Endometrial microvascular endothelial cells (primary cell): ENCODE measurements around a stretch of chr11.

GRCh38 chr11:44067327-44067791, 1.3 kb downstream of the ACCS start:
- RAMPAGE, long total RNA, result no peak

- RAMPAGE, long total RNA, result no peak
Measured at GRCh38 chr11:44305359-44306050, 4.4 kb downstream of the ALX4 start.

- RAMPAGE, long total RNA, result no peak
Measured at GRCh38 chr11:44475030-44475718, 90.3 kb upstream of the CD82 start.

DNA sequence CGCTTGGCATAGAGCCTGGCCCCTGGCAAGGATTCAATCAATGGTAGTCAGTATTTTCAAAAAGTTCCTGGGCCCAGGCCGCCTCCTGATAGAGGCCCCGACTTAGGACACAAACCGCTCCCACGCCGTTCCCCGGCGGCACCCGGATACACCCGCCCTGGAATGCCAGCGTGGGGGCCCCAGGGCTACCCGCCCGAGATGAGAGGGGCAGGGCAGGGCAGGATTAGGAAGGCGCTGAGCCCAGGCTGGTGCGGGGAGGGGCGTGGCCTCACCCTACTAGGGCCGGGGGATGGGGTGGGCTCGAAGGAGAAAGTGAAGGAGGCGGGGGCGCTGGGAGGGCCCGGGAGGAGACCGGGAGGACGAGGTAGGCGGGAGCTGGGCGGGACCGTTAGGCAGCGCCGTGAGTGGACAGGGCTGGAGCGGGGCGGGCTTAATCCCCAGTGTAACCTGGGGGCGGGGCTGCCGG, 475 bp upstream of the CD82 start:
- RAMPAGE, long total RNA, result no peak

GRCh38 chr11:44566943-44567565, 1.6 kb downstream of the CD82 start:
- RAMPAGE, long total RNA, result no peak

DNA sequence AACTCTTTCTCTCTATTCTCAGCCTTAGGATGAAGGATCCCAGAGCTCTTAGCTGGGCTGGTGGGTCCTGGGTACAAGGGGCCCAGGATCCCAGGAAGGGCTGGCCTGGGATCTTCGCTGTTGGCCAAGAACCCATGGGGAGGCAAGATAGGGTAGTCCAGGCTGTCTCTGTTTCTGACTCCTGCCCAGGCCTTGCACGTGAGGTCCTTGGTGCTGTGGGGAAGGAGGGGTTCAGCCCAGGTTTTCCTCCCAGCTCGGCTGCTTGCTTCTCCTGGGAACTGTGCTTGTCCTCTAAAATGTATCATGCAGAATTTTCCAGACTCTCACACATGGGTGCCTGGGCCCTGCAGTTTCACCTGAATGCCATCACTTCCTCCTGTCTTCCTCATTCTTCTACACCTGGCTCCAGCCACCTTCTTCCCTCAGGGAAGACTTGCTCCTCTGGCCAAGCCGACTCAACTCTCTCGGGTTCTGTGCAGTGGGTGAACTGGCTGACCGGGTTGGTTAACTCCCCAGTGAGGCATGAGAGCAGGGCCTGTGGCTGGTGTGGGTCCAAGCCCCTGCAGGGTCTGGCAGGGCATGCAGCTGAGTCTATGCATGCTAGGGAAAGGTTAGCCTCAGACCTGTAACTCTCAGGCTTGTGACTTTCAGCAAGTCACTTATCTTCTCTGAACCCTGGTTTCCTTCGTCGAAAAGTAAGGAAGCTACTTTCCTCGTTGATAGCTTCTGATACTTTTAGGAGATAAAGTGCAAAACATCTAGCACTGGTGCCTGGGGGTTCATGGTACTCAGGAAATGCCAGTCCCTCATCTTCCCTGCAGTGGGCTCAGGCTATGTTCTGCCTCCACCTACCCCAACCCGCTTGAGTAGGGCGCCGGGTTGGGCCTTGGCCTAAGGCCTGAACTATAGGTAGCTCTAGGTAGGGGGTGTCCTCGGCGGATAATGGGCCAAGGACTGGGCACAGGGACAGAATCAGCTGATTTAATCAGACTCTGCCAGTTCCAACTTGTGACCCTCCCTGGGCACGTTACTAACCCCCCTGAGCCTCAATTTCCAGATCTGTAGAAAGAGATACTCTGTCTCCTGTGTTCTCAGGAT, 11.9 kb downstream of the CD82 start:
- RAMPAGE, long total RNA, result no peak

DNA sequence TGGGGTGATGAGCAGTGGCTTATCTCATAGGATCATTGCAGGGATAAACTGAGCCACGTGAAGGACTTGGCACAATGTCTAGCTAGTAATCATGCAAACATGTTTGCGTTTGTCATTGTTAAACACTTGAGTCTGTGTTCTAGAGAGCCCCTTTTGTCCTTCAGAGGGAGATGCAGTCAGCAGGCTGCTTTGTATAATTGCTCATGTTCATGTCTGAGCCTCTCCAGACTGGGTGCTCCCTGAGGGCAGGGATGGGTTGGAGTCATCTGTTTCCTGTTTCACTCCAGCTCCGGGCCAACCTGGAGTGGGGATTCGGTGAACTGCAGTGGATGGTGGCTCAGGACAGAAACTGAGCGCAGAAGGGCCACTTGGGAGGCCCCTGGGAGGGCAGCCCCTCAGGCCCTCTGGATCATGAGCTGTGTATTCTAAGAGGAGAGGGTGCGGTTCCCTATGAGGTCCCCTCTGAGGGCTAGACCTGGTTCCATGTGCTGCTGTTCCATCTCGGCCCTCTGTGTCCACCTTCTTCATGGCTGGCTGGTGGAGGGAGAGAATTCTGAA, 16.0 kb downstream of the CD82 start:
- RAMPAGE, long total RNA, result no peak

DNA sequence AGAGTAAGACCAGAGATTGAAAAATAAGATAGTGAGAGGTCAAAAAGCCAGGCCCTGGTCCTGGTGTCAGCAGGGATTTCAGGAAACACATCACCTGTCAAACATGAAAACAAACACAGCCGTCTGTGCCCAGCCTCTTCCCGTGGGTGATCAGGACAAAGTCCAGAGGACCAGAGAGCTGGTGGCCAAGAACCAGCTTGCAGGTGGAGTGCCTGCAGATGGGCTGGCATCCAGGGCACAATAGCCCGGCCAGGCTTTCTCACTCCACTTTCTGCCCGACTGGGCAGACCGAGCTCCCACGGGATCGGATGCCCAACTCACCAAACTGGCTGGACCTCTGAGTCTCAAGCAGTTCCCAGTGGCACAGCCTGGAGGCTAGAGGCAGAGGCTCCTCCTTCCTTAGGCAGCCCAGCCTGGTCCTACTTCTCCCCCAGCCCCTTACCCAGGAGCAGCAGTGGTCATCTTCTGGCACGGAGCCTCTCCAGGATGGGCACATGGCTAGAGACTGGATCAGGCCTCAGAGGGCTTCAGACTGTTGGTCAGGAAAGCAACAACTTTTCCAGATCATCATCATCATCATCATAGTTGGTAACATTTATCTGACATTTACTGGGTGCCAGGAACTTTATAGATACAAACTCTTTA, 19.4 kb downstream of the CD82 start:
- RAMPAGE, long total RNA, result no peak

DNA sequence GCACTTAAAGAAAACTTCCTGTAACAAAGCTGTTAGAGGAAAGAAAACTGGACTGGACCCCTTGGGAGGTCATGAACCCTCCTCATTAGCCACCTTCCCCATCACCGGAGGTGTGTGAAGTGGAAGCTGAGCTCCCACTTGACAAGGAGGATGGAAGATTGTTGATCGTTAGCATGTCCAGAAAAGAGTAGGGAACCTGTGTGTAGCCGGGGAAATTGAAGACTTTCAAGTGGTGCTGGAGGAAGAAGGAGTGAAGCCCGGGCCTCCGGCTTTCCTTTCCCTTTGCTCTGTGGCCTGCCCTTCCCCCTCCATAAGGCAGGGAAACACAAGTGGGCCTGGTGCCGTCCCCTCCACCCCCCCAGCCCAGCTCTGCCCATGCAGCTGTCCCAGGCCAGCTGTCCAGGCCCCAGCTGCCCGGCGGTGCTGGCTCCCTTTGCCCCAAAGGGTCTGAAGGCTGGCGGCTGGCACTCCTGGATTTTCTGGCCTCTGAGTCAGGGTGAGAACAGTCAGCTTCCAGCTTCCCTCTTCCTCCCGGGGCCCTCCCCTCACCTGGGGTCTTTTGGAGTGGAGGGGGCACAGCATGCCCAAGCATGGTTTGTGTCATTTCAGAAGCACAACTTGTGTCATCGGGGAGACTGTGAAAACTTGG, 27.7 kb downstream of the CD82 start:
- RAMPAGE, long total RNA, result no peak

DNA sequence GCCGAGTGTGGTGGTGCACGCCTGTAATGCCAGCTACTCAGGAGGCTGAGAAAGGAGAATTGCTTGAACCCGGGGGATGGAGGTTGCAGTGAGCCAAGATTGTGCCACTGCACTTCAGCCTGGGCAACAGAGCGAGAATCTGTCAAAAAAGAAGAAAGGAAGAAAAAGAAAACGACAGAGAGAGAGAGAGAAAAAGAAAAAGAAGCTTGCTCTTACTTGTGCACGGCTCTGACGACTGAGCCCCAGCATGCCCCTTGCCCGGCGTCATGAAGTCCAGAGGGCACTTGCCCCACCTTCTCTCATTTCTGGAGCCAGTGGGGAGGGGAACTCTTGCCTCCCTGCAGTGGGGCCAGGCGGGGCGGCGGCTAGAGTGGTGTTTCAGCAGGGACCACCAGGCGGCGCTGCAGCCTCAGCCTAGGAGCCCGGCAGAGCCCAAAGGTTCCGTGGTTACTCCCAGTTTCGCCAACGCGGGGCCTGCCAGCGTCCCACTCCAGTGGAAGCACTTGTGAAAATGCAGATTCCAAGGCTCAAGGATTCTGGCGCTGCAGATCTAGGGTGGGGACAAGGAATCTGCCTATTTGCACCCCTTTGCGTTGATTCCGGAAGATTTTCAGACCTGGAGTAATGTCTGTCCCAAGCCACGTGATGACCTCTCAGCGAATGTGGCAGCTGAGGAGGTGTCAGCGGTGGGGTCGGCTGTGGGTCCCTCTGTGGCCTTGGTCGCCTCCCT, 55.6 kb downstream of the CD82 start:
- RAMPAGE, long total RNA, result no peak

GRCh38 chr11:44929186-44929728, 21.4 kb downstream of the TP53I11 start:
- RAMPAGE, long total RNA, result no peak

DNA sequence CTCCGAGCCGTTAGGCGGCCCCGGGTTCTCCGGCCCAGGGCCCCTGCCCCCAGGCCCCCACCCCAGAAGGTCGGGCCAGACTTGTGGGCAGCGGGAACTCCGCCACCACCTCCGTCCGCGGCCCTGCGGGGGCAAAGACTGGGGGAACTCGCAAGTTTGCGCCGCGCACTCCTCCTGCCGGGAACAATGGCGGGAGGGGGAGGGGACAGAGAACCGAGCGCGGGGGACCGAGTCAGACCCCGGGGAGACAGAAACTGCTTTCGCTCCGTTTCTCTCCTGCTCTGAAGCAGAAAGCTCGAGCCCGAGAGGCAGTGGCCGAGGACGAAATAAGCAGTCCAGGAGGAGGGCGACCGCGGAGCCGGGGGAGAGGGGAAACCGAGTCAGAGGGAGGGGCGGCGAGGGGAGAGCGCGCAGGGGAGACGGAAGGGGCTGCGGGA, 644 bp downstream of the TP53I11 start:
- RAMPAGE, long total RNA, result no peak

GRCh38 chr11:45091720-45092113, 54.7 kb upstream of the PRDM11 start:
- RAMPAGE, long total RNA, result no peak

GRCh38 chr11:45102831-45103279, 43.6 kb upstream of the PRDM11 start:
- RAMPAGE, long total RNA, result no peak

GRCh38 chr11:45128163-45128609, 18.3 kb upstream of the PRDM11 start:
- RAMPAGE, long total RNA, result no peak

- RAMPAGE, long total RNA, result no peak
Measured at GRCh38 chr11:45147434-45147728, 942 bp downstream of the PRDM11 start.

DNA sequence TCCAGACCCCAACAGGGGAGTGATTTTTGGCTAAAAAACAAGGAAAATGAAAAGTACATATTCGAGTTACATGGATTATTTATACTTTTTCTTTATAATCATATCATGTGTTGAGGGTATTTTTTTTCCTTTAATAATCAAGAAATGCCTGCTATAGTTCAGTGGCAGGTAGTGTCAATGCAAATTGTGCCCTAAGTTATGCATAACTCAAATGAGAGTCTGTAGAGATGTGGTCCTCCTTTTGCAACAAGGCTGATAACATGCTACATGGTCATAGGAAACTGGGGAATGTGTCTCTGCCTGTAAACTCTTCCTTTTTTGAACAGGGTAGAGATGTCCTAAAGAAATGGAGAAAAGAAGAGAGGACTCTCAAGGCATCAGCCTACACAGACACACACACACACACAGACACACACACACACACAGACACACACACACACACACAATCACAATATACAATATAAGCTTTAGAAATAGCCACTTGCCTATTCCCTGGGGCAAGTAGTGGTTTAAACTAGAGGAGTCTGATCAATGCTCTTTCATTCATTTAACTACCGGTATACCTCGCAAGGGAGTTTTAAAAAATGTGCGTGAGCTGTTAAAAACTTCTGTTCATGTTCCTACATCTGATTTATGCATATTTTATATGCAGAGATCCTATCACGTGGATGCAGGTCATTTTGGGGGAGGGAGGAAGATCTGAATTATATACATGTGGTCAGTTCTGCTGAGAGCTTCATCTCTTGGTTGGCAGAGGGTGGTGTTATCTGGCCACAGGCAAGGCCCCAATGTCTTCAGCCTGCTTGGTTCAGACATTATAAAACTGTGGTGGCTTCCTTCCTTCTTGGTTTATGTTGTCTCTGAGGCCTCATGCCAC, 56.8 kb downstream of the SYT13 start:
- RAMPAGE, long total RNA, result no peak

- RAMPAGE, long total RNA, result no peak
Measured at GRCh38 chr11:45233789-45234188, 52.4 kb downstream of the SYT13 start.

- RAMPAGE, long total RNA, result no peak
Measured at GRCh38 chr11:45253648-45254219, 32.4 kb downstream of the SYT13 start.

- RAMPAGE, long total RNA, result no peak
Measured at GRCh38 chr11:45554537-45554980, 110.9 kb downstream of the CHST1 start.